OVCAR3 (cell line): ENCODE measurements around the gene EDNRB.

DNA sequence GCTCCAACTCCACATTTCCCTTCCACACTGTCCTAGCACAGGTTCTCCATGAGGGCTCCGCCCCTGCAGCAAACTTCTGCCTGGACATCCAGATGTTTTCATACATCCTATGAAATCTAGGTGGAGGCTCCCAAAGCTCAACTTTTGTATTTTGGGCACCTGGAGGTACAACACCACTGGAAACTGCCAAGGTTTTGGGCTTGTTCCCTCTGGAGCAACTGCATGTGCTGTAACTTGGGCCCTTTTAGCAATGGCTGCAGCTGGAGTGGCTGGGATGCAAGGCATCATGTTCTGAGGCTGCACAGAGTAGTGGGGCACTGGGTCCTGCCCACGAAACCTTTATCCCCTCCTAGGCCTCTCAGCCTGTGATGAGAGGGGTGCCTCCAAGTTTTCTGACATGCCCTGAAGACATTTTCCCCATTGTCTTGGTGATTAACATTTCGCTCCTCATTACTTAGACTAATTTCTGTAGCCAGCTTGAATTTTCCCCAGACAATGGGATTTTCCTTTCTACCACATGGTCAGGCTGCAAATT, 450.8 kb downstream of the LMO7 start:
- RRBS, result no CpG with 5 or more reads among the region's 3 CpGs

GRCh38 chr13:76879434-76880332, 6.5 kb downstream of the KCTD12 start:
- RRBS, result no CpG with 5 or more reads among the region's 8 CpGs

DNA sequence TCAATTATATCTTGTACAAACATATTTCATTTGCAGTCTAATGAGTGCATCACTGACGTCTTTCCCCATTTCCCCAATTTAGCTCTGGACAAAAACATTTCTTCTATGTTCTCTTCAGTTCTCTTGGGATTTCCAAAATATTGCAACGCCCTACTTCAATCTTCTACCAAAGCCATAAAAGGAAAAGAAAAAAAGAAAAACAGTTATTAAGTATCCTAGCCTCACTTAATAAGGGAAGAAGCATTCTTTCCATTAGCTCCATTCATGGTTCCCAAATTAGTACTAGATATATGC, 10.0 kb downstream of the FBXL3 start:
- RRBS, result no CpG with 5 or more reads among the region's 2 CpGs

GRCh38 chr13:77047915-77048465, 21.0 kb upstream of the FBXL3 start:
- RRBS, result no CpG with 5 or more reads among the region's 3 CpGs

- RRBS, result no CpG with 5 or more reads among the region's 2 CpGs
These were observed 40.6 kb upstream of the FBXL3 start for GRCh38 chr13:77067456-77067965.

DNA sequence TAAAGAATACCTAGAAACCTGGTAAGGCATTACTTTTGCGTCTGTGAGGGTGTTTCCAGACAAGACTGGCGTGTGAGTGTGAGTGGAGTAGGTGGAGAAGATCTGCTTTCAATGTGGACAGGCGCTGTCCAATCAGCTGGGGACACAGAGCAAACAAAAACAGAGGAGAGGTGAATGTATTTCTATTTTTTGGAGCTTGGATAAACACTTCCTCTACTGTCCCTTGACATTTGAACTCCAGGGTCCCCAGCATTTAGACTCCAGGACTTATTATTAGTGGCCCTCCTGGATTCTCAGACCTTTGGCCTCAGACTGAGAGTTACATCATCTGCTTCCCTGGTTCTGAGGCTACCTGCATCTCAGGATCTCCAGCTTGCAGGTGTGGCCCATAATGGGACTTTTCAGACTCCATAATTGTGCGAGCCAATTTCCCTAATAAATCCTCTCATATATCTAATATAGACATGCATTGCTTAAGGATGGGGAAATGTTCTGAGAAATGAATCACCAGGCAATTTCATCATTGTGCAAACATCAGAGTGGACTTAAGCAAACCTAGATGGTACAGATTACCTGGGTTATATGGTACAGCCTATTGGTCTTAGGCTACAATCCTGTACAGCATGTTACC, 116.3 kb upstream of the FBXL3 start:
- RRBS, result no CpG with 5 or more reads among the region's 4 CpGs

DNA sequence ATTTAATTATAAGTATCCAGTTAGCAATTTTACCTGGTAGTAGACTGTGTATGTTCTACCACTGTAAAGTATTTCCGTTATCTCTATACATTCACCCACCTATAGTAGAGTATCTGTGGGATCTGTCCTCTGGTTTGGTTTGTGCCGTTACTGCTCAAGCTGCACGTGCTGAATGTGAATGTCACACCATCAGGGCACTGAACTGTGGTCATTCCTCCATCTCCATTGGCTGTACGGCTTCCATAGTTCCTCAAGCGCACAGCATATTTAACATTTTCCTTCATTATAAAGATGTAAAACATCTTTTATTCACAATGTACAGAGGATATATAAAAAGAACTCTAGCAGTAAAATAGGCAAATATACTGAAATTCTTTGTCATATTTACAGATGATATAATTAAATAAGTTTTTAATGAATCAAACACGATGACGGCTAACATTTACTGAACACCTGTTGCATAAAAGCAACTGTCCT, 147.3 kb upstream of the FBXL3 start:
- RRBS, result no CpG with 5 or more reads among the region's 7 CpGs

- RRBS, result no CpG with 5 or more reads among the region's 2 CpGs
These were observed 149.5 kb upstream of the FBXL3 start for GRCh38 chr13:77176358-77177027.

DNA sequence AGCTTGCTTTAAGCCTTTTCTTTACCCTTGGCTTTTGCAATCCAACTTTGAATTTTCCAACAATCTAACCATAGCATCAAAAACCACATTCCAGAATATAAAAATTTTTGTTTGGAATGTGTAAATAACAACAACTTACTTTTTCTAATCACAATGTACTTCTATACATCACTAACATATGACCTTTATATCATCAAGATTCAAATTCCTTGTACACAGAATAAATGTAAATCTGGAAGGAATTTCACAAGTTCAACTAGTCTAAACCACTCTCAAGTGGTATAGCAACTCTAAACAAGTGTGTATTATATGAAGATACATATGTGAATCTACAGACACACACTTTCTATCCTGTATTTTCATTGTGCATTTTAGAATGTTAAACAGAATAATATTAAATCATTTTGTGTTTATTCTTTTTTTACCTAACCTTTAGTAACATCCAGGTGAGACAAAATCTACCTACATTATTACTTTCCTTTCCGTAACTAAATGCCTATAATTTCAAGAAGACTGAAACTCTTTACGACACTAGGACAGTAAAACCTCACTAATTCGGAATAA, 100.5 kb downstream of the MYCBP2 start:
- RRBS, result no CpG with 5 or more reads among the region's 3 CpGs

GRCh38 chr13:77257645-77258192, 69.2 kb downstream of the MYCBP2 start:
- RRBS, result no CpG with 5 or more reads among the region's 3 CpGs

- RRBS, result no CpG with 5 or more reads among the region's 2 CpGs
These were observed 65.7 kb downstream of the MYCBP2 start for GRCh38 chr13:77261114-77261648.

DNA sequence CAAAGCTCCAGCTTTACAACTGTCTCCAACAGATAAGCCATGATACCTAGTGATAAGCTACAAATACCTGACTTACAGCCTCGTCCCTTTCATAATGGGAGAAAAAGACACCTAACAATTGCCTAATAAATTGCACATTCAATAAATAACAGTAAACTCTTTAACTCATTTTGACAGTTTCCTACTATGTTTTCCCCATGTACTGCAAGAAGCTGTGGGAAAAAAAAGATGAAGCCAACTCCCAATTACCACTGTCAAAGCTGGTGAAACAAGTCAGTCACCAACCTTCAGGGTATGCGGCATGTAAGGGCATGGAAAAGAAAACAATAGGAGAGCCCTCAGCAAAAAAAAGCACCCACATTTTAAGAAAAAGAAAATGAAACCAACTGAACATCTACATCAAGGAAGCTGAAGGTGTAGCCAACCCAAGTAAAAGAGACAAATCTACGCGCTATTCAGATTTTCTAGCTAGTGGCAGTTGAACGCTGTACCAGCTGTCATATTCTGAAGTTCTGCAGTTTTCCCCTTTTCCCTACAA, 1.7 kb downstream of the MYCBP2 start:
- RRBS, result no CpG with 5 or more reads among the region's 5 CpGs

GRCh38 chr13:77325886-77326227, 1.0 kb downstream of the MYCBP2 start:
- RRBS, result no CpG with 5 or more reads among the region's 11 CpGs

DNA sequence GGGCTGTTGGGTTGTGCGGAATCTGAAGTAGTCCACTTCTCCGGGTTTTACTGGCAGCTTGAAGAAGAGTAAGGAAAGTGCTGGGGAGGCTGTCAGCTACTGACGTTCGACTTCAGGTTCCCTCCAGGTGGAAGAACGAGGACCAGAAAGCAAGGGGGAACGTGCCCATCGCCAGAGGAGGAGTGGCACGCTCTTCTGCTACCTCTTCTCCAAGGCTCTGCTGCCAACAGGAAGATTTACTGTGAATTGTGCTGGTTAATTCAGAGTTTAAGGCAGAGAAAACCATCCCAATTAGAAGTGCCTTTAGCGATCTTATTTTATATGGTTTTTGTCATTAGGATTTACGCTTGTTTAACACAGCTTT, 295 bp upstream of the MYCBP2 start:
- RRBS, result no CpG with 5 or more reads among the region's 10 CpGs

GRCh38 chr13:77330214-77330653, 3.3 kb upstream of the MYCBP2 start:
- RRBS, result no CpG with 5 or more reads among the region's 5 CpGs

GRCh38 chr13:77345247-77345781, 18.4 kb upstream of the MYCBP2 start:
- RRBS, result no CpG with 5 or more reads among the region's 2 CpGs

DNA sequence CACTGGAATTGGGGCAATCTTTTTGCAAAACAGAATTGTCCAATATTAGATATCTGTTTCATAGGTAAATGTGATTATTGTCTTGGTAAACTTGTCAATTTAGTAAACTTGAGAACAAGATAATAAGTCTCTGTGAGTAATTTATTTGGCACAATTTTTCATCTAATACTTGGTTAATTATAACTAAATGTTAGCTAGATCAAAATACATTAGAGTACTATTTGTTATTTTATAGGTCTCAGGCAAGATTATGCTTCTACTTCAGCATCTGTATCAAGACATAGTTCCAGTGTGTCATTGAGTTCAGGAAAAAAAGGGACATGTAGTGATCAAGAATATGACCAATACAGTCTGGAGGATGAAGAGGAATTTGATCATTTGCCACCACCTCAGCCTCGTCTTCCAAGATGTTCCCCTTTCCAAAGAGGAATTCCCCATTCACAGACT, 48.8 kb downstream of the SLAIN1 start:
- RRBS, result no CpG with 5 or more reads among the region's 1 CpG

DNA sequence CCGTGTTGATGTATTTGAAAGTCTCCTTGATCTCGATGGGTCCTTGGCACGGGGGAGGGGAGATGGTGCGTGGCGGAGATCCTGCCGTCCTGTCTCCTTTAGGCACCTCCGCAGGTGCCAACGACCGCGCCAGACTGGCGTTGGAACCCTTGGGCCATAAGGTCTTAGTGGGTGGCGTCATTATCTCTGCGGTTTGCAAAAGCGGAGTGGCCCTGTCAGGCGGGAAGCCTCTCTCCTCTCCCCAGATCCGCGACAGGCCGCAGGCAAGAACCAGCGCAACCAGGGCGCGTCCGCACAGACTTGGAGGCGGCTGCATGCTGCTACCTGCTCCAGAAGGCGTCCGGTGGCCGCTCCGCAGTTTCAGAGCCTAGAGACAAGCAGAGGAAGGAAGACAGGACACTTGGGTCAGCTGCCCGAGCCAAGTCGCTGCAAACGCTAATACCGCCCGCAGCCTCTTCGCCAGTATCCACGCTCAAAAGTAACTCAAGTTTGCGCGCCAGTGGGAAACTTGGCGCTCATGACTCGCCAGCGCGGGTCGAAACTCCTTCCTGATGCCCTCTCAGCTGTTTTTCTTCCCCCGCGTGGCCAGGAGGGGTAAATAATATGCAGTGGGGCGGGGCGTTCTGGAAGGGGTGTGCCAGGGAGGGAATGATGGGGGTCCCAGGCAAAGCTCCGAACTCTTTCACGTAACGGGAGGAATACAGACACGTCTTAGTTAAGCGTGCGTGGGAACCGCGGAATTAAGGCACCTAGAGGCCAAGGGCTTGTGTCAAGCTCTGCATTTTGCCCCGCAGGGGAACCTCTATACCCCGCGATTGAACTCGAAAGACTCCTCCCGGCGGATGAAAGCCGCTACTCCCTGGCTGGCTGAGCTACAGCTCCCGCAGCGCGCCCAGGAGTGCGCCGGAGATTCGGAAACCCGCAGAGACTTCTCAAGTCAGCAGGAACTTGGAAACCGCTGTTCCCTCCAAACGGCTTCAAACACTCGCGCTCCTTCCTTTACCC, at the start of gene EDNRB:
EDNRB (minus strand) TSS at position 574 of the 1,005 bp plus-strand sequence.
- RRBS, result 9% methylated on average over 8 of the region's 71 CpGs

DNA sequence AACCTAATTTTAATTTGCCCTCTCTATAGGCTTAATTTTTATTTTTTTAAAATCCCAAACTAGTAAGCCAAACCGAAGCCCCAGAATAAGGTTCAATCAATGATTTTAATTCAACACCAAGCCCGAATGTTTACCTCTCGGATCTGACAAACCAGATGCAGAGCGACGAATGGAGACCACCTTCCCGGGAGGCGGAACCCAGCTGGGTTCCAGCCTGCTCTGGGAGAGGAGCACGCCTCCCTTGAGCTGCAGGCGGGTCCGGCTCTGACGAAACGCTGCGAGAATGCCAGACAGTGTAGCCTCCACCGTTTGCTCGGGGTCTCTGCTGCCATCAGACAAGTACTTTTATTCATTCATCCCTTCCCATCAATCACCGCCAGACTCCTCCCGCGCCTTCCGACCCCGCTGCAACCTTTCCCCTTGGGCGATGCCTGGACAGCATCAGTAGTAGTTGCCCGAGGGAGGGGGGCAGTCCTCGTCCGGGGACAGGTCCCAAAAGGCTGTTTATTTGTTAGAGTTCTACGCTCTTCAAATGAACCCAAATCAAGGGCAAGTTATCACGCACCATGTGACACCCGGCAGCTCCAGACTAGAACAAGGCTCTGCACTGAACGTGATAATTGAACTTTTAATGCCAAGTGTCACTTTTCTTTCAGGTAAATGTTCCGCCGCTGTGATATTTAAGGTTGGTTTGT, 779 bp upstream of the EDNRB start:
- RRBS, result 21% methylated on average over 8 of the region's 30 CpGs

GRCh38 chr13:77919958-77920370, 1.3 kb upstream of the EDNRB start:
- RRBS, result no CpG with 5 or more reads among the region's 8 CpGs